Mesenteric fat pad (tissue), 1 donor: ENCODE data around the genes DDX6 and C1QTNF5.

- PRO-cap = bidirectional peak, plus-strand start at chr11:118791255, minus-strand start at chr11:118790989
These were observed at the start of gene DDX6 for GRCh38 chr11:118790805-118791566. TSS of gene DDX6 (minus strand) at chr11:118791164.

GRCh38 chr11:118897456-118898491, 14.1 kb downstream of the CXCR5 start:
- PRO-cap = no peak

- PRO-cap = no peak
These were observed 19.5 kb downstream of the BCL9L start for GRCh38 chr11:118906234-118906667.

- PRO-cap = bidirectional peak, plus-strand start at chr11:118910681, minus-strand start at chr11:118910542; bidirectional peak, plus-strand start at chr11:118910919, minus-strand start at chr11:118910741
These were observed 15.2 kb downstream of the BCL9L start for GRCh38 chr11:118910391-118910972.

DNA sequence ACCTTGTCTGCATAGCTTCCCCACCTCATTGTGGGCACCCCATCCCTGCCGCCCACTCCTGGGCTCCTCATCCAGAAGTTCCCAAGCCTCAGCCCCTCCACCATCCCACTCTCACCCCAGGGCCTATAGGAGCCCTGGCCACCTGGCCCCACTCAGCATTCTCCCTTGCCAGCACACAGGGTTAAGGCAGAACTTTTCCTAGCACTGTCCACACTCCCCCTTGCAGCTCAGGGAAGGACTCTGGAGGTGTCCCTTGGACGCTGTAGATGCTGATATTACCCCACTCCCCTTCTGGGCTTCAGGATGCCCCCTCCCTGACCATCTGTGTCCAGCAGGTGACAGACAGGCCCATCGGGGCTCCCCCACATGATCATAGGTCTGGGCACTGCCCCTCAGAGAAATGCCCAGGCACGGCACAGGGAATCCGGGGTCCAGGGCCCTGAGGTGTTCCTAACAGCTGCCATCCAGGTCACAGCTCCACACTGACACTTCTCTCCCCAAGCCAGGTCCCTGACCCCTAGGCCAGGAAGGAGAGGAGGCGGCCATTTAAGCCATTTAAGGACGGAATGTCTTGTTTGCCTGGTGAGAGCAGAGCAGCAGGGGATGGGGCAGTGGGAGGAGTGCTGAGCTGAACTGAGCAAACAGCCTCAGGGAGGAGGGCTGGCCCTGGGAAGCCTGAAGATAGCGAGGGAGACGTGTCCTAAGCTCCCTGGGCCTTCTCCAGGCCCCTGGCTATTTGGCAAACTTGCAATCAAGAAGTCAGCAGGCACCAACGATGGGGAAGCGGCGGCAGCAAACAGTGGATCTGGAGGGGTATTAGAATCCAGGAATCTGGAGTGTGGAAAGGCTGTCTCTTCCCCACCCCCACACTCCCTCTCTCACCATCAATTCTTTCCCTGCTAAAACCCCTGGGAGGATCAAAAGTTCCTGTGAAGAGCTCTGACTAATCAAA, 9.1 kb downstream of the BCL9L start:
- PRO-cap = unidirectional peak, minus-strand start at position 635 of the sequence

DNA sequence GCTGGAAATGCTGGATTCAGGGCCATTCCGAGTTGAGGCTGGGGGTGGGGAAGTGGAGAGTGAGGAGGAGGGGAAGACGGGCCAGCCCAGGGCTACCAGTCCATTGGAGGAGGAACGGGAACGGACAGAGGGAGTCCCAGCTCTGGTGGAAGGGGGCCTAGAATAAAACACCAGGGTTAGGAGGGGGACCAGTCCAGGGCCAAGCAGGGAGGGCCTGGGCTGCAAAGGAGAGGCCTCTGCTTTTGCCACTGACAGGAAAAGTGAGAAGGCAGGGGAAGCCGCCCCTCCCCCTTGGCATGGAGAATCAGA, 4.3 kb downstream of the BCL9L start:
- PRO-cap = bidirectional peak, plus-strand start at position 191 of the sequence, minus-strand start outside the sequence

- PRO-cap = no peak
These were observed 4.5 kb upstream of the BCL9L start for GRCh38 chr11:118930091-118930771.

GRCh38 chr11:119298498-119299074, 18.3 kb downstream of the MCAM start:
- PRO-cap = no peak

GRCh38 chr11:119340286-119341382, at the start of gene C1QTNF5:
TSS of gene C1QTNF5 (minus strand) at chr11:119340883.
- PRO-cap = unidirectional peak, minus-strand start at chr11:119340864

GRCh38 chr11:119367516-119368219, 13.8 kb downstream of the USP2 start:
- PRO-cap = no peak

DNA sequence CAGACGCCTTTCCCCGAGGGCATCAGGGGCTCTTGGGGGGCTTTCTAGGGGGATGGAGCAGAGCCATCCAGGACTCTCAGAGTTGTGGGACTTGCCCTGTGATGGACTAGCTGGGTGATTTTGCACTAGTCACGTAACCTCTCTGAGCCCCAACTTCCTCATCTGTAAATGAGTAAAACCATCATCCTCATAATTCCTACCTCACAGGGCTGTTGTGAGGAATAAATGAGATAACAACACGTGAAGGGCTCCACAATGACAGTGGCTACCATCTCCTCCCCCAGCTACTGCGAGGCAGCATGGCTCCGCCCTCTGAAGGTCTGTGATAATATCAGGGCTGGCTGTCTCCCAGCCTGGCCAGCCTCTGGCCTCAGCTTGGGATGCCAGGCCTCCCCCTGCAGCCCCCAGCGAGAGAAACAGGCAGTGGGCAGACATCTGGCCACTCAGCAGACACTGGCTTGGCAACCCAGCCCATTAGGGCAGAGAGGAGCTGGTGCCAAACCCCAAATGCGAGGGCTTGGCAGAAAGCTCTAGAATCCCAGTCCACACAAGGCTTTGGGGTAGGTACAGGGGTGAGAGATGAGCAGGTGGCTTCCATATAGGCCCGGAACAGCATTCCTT, 6.7 kb downstream of the USP2 start:
- PRO-cap = no peak

GRCh38 chr11:119378854-119379624, 2.5 kb downstream of the USP2 start:
- PRO-cap = no peak

GRCh38 chr11:119447357-119448016, 24.5 kb upstream of the THY1 start:
- PRO-cap = no peak

- PRO-cap = no peak
These were observed 32.3 kb downstream of the NECTIN1 start for GRCh38 chr11:119696353-119697499.

GRCh38 chr11:119993931-119994271, 144.0 kb downstream of the TRIM29 start:
- PRO-cap = no peak

DNA sequence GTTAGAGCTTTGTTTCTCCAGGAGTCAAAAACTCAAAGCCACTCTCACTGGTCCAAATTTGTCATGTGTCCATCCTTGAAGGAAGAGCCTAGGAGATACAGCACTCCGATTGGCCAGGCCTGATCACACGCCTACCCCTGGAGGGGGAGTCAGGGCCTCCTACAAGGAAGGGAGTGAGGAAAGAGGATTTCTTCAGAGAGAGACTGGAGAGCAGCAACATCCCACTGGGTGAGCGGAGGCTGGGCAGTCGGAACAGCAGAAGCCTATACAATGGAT, 113.9 kb downstream of the TRIM29 start:
- PRO-cap = no peak

- PRO-cap = no peak
These were observed 676 bp downstream of the TRIM29 start for GRCh38 chr11:120137125-120137749.

- PRO-cap = no peak
These were observed 23.1 kb upstream of the TLCD5 start for GRCh38 chr11:120301834-120302663.

- PRO-cap = no peak
These were observed 14.3 kb upstream of the TLCD5 start for GRCh38 chr11:120310557-120311363.

GRCh38 chr11:120316742-120317825, 8.0 kb upstream of the TLCD5 start:
- PRO-cap = no peak